Peritoneum (tissue), 1 donor: Measurements from ENCODE around the gene FH.

DNA sequence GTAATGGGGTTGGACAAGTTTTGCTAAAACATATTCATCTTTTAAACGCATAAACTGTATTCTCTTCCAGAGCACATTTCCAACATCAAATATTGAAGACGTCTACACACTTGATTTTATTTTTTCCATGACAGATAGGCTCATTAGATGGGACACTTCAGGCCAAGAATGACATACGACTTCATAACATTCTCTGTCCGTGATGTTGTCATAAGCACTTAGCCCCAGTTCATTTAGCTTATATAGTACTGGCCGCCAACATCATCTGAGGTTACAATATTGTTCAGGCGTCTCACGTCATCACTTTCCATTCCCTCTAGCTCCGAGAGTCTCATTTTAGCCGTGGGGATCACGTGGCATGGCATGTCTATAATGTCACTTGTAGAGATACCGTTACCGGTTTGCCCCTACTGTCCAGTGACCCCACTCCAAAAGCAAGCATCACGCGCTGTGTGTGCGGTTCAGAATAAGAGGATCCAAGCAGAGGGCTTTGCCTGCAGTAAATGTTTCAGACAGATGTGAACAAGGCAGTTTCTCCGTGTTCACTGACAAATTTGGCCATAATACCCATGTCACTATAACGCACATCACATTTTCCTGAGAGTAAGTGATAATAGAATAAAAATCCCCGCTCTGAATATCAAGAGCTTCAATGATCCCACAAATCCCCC lies 34.6 kb upstream of the HEATR1 start:
- PRO-cap, result no peak

GRCh38 chr1:236757376-236757763 lies 37.7 kb upstream of the MTR start:
- PRO-cap, result no peak

- PRO-cap, result no peak
Measured at GRCh38 chr1:236796429-236796886, 1.4 kb downstream of the MTR start.

- PRO-cap, result no peak
Measured at GRCh38 chr1:239714326-239715160, 328.2 kb downstream of the CHRM3 start.

DNA sequence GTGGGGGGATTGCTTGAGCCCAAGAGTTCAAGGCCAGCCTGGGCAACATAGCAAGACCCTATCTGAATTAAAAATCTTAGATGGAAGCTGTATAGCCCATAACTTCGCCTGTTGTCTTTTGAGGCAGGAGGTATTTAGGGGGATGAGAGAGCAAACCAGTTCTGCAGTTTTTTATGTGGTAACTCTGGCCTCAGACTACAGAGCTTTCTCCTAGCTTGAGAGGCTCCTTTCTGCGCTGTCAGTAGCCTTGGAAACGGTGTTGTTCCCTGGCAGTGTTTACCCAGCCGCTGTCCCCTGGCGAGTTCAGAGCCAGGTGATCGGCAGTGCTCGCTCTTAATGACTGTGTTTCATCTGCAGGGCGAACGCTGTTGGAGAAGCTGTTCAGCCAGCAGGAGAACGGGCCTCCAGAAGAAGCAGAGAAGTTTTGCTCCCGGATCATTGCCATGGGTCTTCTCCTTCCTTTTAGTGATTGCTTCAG lies 31.2 kb downstream of the FMN2 start:
- PRO-cap, result no peak

GRCh38 chr1:240285108-240285450 lies 193.4 kb downstream of the FMN2 start:
- PRO-cap, result no peak

GRCh38 chr1:240492734-240493613 lies 119.0 kb downstream of the GREM2 start:
- PRO-cap, result no peak

- PRO-cap, result no peak
Measured at GRCh38 chr1:240763244-240763645, 151.3 kb upstream of the GREM2 start.

DNA sequence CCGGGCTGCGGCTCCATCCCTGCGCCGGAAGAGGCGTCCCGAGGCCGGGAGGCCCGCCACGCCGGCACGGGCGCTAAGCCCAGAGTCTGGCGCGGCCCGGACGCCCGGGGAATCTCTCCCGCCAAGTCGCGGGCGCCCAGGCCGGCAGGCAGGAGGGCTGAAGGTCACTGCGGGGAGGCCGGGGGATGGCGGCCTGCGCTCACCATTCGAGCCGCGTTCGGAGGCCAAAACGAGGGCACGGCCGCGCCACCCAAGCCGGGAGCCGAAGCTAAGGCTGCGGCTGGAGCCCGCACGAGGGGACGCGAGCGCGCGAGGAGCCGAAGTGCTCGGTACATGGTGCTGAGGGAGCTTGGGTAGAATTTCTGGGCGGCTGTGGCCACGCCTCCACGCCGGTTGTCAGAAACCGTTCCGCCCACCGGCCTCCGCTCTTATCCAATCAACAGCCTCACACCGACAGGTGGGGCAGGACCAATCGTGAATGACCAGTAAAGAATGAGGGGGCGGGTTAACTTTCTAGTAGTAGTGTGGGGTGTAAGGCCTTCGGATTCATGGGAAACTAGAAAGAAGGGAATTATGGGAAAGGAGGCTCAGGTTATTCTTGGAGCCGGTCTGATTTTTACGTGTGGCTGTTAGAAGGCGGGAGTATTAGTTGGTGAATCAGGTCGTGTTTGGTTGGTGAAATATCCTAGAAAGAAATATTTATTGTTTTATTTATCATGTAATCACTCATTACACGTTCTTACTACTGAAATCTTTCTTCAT lies at the start of gene FH:
Gene FH (minus strand): TSS at position 368 of the 762 bp plus-strand sequence.
- PRO-cap, result unidirectional peak, minus-strand start at position 324 of the sequence

DNA sequence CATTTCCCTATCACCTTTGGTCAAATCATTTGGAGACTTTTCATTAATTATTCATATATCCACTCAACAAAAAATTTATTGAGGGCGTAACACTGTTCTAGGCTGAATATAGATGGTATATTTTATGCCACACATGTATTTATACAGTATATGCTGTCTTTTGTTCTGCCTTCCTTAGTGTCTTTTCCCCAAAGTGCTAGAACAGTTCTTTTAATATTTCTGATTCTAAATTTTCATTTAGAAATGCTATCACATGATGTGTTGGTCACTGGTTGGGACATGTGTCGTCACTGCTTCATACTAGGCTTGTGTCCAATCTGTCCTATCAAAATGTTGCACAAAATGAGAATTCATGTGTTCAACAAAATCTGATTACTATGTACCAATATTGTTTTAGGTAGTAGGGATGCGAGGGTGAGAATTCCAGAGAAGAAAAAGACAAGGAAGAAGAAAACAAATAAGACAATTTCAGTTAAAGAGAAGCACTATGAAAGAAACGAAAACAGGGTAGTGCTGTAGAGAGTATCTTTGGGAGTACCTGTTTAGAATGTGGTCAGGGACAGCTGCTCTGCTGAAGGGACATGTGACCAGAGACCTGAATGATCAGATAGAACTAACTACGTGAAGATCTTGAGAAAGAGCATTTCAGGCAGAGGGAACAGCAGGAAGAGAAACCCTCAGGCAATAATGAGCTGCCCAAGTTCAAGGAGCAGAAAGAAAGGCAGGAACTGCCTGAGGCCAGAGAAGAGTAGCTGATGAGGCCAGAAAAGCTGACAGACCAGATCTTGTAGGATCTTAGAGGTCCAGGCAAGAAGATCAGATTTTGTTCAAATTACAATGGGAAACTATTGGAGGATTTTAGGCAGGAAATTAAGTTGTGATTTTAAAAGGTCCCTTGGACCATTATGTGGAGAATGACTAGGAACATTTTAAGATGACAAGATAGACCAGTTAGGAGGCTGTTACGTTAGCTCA lies 1.4 kb downstream of the KMO start:
- PRO-cap, result no peak

DNA sequence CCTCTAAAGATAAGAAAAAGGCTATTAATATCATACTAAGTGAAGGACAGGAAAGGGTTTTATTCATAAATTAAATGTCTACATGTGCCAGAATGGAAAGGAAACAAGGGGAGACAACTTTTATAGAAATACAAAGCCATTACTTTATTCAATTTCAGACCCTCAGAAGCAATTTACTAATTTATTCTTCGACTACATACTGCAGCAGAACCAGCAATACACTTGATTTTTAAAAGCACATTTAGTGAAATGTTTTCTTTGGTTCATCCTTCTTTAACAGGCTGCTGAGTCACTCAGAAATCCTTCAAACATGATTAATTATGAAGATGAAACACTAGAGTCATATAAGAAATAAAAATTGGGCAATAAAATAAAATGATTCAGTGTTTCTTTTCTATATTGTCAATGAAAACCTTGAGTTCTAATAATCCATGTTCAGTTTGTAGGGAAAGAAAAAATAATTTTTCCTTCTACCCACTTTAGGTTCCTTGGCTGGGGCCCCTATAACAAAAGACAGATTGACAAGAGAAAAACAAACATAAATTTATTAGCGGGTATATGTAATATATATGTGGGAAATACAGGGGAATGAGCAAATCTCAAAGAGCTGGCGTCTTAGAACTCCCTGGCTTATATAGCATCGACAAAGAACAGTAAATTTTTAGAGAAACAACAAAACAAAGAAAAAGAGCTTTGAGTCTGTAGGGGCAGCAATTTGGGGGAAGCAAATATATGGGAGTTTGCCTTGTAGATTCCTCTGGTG lies 46.9 kb downstream of the CHML start:
- PRO-cap, result no peak

GRCh38 chr1:241709067-241709310 lies 56.9 kb downstream of the WDR64 start:
- PRO-cap, result unidirectional peak, minus-strand start at chr1:241709242

GRCh38 chr1:243287542-243288129 lies 31.8 kb downstream of the SDCCAG8 start:
- PRO-cap, result no peak

GRCh38 chr1:243345064-243345774 lies 89.4 kb downstream of the SDCCAG8 start:
- PRO-cap, result no peak

DNA sequence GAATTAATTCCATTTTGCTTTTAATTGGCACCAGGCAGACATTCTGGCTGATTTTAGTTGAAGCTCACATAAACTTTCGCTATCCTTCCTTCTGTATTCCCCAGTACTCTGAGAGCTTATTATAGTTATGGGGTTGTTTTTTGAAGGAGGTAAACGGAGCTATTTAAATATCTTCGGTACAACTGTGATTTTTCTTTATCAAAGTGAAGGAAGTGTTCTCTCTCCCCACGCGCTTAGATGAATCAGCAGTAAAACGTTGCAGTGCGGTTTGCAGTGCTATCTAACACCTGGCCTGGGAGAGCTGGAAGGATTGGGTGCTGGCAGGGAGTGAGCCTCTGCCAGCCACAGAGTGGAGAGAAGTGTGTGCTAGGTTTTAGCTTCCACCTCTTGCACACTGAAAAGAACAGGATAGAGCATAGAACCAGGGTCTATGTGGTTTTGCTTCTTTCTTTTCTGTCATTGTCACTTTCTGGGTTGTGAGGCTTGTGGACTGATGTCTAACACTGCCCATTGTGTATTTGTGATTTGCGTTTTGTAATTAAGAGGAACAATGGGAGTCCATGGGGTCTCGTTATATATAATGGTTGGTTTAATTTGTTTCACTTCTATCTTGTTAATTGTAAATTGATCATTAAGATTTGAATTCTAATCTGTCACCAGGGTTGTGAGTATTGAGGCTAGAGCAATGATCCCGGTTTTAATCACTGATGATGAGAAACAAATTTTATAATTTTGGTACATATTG lies 166.0 kb downstream of the SDCCAG8 start:
- PRO-cap, result no peak

- PRO-cap, result no peak
Measured at GRCh38 chr1:243455549-243456887, 200.2 kb downstream of the SDCCAG8 start.

DNA sequence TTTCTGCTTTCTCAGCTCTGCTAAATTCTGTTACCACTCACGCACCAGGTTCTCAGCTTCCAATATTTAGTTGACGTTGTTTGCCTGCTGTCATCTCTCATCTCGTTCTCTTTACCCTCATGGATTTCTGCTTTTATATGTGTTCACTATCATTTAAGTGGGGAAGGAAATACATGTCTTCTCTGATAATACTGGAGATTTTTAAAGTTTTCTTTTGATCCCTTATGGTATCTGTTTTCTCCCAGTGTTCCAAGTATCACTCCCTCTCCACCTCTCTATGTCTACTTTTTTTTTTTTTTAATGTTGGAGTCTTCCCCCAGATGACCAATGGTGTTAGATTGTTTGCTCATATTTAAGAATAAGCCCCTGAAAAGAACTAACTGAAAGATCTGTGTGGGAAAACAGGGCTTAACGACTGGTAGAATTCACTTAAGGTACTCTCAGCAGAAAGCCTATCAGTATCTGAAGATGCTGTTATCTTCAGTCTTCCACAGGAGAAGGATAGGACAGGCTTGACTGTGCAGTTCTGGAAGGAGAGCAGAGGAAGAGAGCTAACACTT lies 55.1 kb downstream of the AKT3 start:
- PRO-cap, result no peak

DNA sequence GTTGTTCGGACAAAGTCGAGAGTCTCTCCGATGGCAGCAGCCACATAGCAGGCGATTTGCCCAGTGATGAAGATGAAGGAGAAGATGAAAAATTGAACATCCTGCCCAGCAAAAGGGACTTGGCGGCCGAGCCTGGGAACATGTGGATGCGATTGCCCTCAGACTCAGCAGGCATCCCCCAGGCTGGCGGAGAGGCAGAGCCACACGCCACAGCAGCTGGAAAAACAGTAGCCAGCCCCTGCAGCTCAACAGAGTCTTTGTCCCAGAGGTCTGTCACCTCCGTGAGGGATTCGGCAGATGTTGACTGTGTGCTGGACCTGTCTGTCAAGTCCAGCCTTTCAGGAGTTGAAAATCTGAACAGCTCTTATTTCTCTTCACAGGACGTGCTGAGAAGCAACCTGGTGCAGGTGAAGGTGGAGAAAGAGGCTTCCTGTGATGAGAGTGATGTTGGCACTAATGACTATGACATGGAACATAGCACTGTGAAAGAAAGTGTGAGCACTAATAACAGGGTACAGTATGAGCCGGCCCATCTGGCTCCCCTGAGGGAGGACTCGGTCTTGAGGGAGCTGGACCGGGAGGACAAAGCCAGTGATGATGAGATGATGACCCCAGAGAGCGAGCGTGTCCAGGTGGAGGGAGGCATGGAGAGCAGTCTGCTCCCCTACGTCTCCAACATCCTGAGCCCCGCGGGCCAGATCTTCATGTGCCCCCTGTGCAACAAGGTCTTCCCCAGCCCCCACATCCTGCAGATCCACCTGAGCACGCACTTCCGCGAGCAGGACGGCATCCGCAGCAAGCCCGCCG lies 3.3 kb downstream of the ZBTB18 start:
- PRO-cap, result no peak

GRCh38 chr1:244067843-244068374 lies 16.8 kb downstream of the ZBTB18 start:
- PRO-cap, result no peak

DNA sequence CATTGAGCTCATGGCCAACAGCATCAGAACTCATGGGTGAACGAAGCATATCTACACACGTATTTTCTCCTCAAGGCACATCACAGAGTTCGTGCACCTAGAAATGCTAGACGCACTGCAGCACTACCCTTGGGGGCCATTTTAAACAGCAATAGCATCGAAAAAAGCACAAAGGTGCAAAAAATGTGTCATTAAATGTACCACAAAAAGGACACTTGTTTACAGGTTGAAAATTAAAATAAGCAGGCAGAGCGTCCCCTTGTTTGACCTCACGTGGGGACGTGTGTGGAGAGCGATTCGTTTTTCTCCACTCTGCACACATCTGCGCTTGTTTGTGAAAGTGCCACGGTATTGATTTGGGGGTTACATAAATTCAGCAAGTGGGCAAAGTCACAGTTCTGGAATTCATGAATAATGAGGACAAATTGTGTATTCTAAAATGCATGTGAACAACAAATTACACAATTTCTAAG lies 43.7 kb downstream of the ZBTB18 start:
- PRO-cap, result no peak